Melanocyte of skin (primary cell): ENCODE measurements around a stretch of chr1.

- CAGE, long polyA plus RNA, 2 experiments: no peak in any of the 2 experiments
These were observed 35.4 kb upstream of the IPO9 start for GRCh38 chr1:201793583-201793973.

DNA sequence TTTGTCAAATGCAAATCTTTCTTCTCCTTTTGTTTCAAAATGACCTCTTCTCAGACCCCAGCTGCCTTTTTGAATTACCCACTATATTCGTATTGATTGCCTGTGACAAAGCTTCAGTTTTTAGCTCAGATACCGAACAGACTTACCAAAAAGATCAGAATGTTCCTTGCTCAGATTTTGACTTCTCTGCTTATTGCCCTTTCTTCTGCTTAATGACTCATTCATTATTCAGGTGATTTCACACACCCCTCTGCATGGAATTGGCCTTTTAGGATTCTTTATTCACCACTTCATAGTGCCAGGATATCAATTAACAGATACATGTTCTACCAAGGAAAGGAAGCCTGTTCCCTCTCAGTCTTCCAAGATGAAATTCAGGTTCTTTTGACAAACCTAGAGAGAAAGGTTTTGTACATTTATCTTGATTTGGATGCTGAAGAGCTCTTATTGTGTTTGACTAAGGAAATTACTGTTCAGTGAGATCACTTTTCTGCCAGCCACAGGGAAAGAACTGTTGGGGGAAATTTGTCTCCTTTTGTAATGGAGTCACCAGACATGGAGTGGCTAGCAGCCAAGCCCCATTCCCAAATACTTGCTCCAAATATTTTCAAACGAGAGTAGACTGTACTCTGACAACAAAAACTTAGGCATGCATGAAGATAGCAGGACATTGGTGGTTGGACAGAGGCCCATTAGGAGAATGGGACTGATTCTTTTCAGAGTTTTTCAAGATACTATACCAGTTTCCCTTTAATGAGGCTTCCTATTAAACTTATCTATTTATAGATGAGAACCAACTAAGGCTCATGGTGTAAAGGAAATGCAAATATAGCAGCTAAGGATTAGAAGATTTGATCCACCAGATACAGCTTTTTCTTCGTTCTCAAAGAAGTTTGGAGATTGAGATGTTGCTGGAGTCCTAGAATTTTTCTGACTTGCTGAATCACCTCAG is 21.0 kb downstream of the IPO9 start:
- CAGE, long polyA plus RNA, 2 experiments: no peak in any of the 2 experiments

DNA sequence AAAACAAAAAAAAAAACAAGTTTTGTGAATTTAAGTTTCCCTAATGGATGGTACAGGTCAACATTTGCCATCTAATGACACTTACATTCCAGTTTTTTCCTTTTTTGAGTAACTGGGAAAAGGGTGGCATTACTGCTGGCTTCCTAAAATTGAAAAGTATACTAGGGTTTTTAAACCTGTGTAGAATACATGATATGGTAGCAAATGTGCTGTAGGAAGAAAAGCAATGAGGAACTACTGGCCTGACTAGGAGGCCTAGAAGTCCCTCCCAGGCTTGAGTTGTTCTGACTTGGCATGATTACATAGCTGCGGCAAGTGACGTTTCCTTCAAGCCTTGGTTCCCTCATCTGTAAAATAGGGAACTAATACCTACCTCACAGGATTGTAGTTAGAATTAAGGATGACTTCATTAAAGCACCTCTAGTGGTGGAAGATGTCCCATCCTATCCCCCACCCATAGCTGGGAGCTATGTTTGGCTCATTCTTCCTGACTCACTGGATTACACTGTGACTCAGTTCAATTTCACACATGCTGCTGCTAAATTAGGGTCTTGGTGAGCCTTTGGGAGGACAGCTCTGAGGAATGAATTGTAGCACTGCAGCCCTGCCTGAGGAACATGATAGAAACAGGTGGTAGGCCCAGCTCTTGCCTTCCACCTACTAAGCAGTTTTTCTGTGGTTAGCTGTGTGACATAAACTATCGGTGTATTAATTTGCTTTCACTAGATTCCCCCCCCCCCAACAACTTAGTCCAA is 6.1 kb upstream of the SHISA4 start:
- CAGE, long polyA plus RNA, 2 experiments: no peak in any of the 2 experiments

DNA sequence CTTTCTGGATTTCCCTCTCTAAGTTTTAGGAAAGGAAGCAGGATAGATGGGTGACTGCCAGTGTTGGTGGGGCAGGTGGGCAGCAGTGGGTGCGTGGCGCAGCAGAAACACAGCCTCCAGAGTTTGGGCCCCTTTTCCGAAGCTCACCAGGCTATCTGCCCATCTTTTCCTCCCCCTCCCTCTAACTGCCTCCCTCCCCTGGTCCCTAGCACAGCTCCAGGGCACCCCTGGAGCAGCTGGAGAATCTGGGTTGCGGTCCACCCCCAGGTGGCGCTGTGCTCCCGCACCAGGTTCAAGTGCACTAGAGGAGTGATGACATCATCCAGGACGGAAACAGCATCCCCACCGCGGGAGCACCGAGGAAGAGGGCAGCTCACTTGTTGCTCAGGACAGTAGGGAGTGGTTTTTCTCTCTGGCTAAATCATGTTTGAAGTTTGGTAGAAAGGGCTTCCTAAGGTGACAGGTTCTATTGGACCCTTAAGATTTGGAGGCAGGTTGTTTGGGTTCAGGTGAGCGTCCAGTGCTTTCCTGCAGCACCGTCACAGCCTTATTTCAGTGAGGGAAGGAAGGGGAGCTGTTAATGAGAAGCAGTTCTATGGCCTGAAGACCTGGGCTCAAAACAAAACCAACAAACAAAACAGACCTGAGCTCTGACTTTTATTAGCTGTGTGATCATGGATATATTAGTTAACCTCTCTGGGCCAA is 7.3 kb downstream of the SHISA4 start:
- CAGE, long polyA plus RNA, 2 experiments: no peak in any of the 2 experiments

DNA sequence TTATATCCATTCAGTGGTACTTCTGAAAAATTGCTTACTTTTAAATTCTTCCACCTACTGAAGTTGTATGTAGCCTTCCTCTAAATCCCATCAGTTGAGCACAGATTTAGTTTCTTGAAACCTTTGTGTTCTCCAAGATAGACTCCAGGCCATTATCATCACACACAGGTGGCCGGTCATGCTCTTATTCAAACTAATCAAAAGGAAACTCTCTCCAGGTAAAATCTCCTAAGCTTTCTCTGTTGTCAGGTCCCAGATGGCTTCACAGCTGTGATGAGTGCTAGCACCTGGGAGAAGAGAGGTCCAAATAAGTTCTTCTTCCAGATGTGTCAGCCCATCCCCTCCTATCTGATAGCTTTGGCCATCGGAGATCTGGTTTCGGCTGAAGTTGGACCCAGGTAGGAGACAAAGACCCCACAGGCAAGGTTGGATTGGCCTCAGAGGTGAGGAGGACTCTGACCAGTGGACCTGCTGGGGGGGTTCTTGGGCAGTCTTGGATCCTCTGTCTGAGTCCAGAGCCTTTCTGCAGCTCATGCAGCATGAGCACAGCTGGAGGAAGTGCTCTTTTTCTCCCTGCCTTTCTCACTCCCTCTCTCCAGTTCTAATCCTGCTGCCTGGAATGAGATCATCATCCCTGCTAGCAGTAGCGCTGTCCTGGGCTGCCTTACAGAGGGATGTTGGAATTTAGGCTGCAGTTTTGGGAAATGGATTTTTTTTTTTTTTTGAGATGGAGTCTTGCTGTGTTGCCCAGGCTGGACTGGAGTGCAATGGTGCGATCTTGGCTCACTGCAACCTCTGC is 6.9 kb downstream of the RNPEP start:
- CAGE, long polyA plus RNA, 2 experiments: no peak in any of the 2 experiments

- CAGE, long polyA plus RNA, 2 experiments: no peak in any of the 2 experiments
These were observed 4.9 kb upstream of the ELF3 start for GRCh38 chr1:202005324-202006127.

DNA sequence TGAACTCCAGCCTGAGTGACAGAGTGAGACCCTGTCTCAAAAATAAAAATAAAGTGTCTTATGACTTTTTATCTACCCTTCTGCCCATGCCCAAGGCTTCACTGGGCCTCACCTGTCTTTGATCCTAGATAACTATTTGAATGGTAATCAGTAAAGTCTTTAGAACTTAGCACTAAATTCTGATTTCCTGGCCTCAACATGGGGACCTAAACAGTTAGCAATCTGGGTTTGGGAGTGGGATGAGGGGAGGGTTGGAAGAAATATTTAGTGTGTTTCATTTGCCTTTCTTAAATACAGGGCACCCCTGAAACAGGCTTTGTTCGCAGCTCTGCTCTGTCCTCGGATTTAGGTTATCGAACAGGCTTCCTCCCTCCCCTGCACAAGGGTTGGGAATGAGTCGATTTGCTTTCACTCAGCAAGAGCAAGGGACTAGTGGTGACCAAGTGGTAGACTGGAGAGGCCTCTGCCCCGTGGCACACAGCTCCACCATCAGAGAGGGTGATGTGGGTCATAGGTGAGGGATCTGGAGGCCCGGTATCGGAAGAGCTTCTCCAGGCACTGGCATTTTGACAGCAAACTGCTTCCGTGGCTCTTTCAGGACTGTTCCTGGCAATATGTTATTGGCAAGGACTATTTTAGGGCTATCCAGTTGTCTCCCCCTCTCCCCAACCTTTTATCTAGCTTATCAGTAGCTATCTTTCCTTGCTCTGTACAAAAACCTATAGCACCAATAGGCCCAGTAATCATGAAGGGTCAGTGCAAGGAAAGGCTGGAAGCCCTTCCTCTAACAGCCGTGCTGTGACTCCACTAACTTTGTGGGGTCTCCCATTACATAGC is 3.2 kb upstream of the ELF3 start:
- CAGE, long polyA plus RNA, 2 experiments: no peak in any of the 2 experiments

DNA sequence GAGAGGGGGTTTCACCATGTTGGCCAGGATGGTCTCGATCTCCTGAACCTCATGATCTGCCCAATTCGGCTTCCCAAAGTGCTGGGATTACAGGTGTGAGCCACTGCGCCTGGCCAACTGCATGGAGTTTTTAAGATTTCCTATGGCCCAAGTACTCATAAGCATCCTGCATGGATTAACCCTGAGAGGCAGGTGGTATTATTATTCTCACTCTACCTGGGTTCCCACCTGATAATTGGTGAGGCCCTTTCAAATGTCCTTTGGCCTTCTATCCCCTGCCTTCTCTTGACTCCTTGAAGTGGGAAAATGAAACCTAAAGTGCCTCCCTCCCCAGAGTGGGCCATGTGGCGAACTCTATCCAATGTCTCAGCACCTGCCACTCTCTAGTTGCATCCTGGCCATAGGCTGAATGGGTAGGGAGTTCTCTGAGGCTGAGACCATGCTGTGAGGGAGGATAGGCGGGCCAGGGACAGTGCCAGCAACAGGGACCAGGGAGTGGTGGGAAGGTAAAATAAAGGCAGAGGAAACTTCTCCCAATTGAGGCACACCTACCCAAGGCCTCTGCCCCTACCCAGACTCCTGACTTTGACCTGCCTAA is 35.3 kb downstream of the ELF3 start:
- CAGE, long polyA plus RNA, 2 experiments: no peak in any of the 2 experiments

DNA sequence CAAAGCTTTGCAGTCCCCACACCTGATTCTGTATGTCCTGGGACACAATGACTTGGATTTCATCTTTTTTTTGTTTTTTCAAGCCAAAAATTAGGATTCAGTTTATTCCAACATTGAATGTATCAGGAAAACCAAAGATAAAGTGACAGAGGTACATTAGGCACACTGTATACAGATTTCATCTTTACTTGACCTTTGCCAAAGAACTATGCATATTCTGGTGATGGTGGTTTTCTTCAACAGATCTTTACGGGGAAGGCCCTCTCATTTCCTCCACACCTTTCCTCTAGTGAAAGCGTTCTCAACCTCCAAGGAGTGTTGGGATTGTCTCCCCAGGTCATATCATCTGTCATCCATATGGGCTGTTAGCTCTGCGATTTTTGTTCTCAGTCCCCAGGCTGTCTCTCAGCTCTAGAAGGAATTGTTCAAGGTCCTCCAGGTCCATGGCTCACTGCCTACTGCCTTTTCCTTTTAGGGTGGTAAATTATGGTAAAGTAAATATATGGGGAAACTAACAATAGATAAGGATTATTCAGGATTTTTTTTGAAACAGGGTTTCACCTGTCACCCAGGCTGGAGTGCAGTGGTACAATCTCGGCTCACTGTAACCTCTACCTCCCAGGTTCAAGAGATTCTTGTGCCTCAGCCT is 37.5 kb downstream of the ELF3 start:
- CAGE, long polyA plus RNA, 2 experiments: no peak in any of the 2 experiments

- CAGE, long polyA plus RNA, 2 experiments: no peak in any of the 2 experiments
These were observed 8.0 kb downstream of the ARL8A start for GRCh38 chr1:202136570-202136821.

- CAGE, long polyA plus RNA, 2 experiments: no peak in any of the 2 experiments
These were observed 1.1 kb downstream of the PPP1R12B start for GRCh38 chr1:202349610-202350050.

DNA sequence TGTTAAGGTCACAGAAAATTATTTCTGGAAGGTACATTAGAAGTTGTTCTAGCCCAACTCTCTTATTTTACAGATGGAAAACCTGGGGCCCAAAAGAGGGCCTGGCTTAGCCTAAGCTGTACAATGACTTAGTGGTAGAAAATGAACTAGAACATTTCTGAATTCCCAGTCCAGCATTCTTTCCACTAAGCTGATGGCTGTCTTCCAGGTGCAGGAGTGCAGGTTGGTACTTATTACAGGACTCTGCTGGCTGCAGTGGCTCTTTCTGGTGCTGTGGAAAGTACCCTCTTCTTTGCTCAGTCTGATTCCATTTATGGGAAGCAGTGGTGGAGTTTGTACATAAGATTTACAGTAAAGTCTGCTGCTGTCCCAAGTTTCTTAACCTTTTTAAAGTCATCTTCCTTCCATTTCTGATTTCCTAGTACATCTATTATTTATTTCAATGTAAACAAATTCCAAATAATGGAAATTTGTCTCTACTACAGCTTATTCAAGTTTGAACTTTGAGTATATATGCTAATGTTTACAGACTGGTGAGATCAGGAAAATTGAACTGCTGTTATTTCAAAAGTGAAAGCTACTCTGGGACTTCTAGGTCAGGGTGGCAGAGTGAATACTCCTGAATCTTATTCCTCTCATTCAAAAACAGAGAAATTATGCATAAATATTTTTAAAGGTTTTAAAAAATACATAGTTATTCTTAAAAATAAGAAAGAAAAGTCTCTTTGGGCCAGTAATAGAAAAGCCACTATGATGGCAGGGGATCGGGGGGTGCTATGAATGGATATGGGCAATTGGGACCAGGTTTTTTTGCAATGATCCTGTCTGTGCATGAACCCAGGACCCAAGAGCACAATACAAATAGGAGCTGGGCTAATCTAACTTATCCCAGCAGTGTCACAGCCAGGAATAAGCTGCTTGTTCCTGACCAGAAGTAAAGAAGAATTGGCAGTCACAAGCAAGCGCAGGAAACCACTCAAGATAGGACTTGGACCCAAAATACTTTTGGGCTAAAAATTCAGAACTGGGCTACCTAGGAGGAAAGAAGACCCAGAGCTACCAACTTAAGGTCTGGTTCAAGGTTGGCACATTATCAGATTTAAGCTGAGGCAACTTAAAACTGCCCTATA is 172.0 kb downstream of the PPP1R12B start:
- CAGE, long polyA plus RNA, 2 experiments: no peak in any of the 2 experiments

GRCh38 chr1:202525657-202526741 is 177.5 kb downstream of the PPP1R12B start:
- CAGE, long polyA plus RNA, 2 experiments: no peak in any of the 2 experiments

GRCh38 chr1:202531974-202532590 is 178.2 kb downstream of the SYT2 start:
- CAGE, long polyA plus RNA, 2 experiments: no peak in any of the 2 experiments

- CAGE, long polyA plus RNA, 2 experiments: no peak in any of the 2 experiments
These were observed 167.7 kb downstream of the SYT2 start for GRCh38 chr1:202542400-202543189.

DNA sequence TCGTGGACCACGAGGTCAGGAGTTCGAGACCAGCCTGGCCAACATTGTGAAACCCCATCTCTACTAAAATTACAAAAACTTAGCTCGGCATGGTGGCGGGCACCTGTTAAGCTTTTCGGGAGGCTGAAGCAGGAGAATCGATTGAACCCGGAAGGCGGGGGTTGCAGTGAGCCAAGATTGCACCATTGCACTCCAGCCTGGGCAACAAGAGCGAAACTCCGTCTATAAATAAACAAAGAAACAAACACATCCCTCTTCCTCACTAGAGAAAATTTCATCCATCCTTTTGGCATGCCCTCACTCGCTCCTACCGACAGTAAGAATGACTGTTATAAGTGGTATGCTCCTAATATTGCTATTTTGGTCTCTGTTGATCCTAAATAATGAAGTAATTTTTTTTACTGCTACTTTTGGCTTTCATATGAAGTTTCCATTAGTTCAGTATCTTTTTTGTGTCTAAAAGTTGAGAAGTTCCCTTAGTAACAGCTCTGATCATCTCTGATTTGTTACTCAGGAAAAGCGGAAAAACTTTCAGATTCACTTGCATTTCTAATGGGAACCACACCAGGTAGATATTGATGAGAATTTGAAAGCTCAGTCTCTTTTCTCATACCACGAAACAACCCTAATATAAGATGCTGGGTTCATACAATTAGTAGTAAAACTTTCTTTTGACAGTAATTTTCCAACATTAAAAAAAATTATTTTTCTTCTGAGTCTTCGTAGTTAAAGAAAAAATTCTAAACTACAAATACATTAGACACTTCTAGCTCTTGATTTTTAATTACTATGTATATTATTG is 166.5 kb downstream of the SYT2 start:
- CAGE, long polyA plus RNA, 2 experiments: no peak in any of the 2 experiments

- CAGE, long polyA plus RNA, 2 experiments: no peak in any of the 2 experiments
These were observed 2.6 kb downstream of the KDM5B start for GRCh38 chr1:202805400-202806144.

DNA sequence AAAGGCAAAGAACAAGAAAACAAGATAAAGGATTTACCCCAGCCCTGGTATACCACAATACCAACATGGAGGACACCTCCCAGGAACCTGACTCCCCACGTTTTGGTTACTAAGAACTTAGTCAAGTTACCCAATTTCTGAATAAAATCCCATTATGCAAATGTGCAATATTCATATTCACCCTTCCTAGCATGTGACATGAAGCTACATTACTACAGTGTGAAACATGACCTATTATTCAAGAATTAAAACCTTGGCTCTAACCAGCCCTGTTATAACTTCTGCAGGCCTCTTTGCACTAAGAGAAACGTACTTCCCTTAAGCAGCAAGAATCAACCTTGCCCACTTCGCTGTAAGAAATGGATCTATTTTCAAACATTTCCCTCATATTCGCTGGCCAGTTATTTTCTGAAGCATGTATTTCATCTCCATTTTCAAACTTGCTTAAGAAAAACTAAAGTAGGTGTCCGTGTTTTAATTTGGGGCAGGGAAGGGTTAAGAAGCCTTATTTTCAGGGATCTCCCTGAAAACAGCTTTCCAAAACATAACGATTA is 2.0 kb downstream of the KDM5B start:
- CAGE, long polyA plus RNA, 2 experiments: no peak in any of the 2 experiments

DNA sequence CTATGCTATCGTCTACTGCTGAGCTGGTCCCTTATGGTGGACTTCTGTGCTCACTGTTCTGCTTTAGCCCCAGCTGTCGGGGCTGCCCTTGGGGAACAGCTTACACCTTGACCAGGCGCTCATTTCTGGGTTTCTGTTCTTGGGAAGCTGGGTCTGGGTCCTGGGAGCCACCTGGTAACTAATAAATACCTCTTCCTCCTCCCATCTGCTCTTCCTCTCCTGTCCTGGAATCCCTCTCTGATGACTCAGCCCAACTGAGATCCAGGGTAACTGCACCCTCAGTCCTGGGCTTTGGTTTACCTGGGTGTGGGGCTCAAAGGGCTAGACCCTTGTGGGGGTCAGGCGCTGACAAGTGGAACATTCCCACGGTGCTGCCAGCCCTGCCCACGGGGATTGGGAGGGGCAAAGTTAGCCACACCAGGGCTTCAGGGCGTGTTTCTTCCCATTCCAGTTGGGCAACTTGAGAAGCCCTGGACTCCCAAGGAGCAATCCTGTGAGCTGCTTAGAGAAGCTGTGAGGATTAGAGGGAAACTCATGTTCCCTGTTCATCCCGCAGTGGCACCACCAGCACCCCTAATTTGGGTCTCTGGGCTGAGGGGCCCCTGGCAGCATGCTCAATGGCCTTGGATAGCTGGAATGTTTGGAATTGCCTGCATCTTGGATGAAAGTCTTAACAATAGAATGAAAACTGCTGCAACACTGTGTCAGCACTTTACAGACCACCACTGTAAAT is 4.2 kb upstream of the KDM5B start:
- CAGE, long polyA plus RNA, 2 experiments: no peak in any of the 2 experiments

DNA sequence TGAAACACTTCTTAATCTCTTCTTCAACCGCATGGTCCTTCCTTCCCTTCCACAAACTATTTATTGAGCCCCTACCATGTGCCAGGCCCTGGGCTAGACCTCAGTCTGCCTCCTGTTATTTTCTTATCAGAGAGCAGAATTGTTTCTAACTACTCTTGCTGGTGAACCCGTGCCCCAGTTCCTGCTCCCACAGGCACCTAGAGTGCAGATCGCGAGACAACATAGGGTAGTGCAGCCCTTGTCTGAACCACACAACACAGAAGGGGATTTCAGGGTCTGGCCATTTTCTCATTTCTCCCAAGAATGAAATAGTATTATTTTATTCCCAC is 533 bp upstream of the ADIPOR1 start:
- CAGE, long polyA plus RNA, 2 experiments: no peak in any of the 2 experiments